Right common carotid artery plus branches (tissue), 1 donor: ENCODE measurements around a stretch of chr12.

DNA sequence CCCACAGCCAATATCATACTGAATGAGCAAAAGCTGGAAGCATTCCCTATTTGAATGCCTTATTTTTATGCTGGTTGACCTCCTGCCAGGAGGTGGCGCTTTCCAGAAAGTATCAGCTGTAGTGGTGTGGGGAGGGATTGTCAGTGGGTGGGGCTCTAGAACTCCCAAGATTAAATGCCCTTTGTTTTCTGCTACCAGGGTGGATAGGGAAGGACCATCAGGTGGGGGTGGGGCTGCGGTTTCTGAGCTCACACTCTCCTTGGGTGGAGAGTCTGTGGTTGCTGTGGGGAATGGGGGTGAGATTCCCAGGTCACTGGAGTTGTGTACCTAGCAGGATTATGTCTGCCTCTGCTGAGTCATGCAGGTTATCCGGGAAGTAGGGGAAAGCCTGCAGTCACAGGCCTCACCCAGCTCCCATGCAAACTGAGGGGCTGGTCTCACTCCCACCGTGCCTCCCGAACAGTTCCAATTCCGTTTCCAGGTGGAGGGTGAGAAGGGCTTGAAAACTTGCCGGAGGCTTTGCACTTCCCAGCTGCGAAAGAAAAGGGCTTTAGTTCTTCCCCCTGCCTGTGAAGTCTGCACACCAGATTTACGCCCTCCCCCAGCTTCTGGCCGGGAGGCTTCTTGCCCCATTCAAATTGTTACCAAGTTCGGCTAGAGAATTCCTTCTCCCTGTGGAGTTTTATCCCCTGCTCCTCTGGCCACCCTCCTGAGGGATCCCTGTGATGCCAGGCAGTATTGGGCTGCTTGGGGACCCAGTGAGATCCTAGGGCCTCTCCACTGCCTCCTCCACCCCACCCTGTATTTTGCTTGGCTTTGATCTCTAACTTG, 68.4 kb downstream of the ALG10B start:
- PRO-cap: no peak

DNA sequence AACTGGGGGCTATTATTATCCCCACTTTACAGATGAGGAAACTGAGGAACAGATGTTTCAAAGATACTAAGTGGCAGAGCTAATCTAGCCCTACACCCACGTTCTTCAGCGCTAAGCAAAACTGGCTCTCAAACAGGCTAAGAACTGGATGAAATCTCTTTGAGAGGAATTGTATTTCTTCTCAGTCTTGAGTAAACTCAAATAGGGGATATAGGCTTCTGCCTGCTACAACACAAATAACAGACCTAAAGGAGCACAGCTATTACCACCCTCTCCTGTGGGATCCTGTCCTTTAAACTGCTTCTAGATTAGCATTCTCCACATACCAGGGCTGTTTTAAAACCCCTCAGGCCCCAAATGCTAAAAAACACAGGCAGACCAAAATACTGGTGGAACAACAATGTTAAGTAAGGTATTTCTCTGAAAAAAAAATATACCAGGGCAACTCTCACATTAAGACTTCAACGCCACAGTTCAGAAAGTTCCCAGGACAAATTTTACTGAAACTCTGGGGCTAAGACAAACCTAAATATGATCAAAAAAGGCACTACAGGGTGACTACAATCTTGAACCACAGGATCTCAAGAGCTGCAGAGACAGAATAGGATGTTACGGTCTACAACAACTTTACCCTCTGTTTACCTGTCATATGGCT, 7.4 kb downstream of the CPNE8 start:
- PRO-cap: no peak

DNA sequence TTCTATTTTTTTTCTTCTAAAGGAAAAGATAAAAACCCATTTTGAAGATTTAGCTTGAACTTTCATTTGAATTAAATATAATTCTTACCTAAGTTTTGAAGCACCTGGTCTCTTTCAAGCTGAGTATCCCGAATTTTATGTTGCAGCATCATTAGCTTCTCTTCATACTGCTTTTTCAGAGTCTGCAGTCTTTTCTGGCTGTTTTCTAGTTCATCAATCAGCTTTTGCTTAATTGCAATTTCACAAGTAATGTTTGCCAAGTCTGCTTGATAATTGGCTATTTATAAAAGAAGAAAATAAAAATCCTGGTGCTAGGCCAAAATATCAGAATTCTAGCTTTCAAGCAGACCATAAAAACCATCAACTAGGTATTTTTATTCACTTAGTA, 102.1 kb downstream of the KIF21A start:
- PRO-cap: no peak

DNA sequence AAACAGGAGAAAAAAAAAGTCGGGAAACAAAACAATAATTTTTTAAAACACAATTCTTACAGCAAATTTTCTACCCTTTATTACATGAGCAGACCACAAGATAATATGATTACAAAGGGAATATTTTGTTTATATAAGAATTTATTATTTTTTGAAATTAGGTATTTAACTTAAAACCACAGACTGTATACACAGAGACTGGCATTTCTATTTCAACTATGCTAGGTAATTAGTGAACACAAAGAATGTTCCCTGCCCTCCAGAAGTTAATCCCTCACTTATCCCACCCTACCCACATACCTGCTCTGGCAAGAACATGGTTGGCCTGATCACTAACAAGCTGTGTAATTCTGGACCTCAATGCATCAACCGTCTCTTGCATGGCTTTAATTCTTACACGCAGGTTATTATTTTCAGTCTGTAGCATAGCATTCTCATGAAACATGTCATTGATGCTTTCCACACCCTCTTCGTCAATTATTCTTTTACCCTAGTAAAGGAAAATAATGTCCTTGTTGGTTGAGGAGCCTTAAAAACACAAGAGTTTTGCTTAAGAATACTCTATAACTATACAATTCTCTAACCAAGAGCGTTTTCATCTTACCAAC, 85.9 kb downstream of the KIF21A start:
- PRO-cap: no peak

- PRO-cap: no peak
Observed at GRCh38 chr12:39443765-39443927, 726 bp upstream of the KIF21A start.

- PRO-cap: no peak
Observed at GRCh38 chr12:39628764-39629251, 2.8 kb downstream of the C12orf40 start.

DNA sequence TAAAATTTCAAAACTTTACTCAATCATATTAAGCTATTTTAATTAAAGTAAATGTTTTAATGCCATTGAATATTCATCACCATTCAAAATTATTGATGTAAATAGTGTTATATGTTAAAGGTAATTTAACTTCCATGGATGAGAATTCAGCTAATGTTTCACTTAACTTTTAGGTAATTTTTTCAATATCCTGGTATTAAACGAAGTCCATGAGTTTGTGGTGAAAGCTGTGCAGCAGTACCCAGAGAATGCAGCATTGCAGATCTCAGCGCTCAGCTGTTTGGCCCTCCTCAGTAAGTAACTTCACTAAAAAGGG, 24.8 kb downstream of the LRRK2 start:
- PRO-cap: no peak

- PRO-cap: no peak
Observed at GRCh38 chr12:41563532-41563756, 375.3 kb downstream of the PDZRN4 start.

DNA sequence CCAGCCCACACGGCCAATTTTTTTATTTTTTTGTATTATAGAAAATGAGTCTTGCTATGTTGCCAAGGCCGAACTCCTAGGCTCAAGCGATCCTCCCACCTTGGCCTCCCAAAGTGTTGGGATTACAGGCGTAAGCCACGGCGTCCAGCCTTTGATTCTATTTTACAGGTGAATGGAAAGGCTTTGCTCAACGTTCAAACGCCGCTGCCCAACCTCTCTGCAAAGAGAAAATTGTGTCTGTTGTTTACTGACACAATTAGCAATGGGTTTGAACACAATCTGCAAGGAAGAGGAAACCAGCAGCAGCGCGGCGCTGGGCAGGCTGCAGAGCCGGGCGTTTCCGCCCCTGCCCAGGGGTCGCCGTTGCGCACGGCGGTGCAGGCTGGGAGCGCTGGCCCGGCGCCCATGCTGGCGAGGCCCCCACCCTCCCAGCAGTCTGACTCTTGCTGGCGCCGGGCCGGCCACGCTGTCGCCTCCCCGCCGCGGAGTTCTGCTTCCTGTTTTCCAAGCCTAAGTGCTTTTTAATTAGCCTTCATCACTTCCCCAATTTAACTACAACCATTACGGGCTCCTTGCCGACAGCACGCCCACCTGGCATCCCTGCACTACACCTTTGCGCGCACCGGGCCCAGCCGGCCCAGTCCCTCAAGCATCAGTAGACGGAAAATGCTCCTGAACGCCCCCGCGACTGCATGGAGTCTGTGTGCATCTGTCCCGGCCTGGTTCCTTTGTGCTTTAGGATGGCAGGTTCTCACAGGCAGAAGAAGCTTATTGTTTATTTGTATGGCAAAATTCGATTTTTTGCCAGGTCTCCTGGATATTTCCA, 212.2 kb downstream of the GXYLT1 start:
- PRO-cap: unidirectional peak, minus-strand start at position 348 of the sequence

DNA sequence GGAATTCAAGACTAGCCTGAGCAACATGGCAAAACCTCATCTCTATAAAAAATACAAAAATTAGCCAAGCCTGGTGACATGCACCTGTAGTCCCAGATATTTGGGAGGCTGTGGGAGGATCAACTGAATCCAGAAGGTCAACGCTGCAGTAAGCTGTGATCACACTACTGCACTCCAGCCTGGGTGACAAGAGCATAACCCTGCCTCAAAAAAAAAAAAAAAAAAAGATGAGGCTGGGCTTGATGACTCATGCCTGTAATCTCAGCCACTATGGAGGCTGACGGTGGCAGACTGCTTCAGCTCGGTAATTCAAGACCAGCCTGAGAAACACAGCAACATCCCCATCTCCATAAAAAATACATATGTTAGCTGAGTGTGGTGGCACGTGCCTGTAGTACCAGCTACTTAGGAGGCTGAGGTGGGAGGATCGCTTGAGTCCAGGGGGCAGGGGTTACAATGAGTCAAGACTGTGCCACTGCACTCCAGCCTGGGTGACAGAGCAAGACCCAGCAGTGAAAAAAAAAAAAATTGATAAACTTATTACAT, 50.5 kb downstream of the GXYLT1 start:
- PRO-cap: no peak

- PRO-cap: no peak
Observed at GRCh38 chr12:42173906-42174692, 29.4 kb upstream of the GXYLT1 start.

DNA sequence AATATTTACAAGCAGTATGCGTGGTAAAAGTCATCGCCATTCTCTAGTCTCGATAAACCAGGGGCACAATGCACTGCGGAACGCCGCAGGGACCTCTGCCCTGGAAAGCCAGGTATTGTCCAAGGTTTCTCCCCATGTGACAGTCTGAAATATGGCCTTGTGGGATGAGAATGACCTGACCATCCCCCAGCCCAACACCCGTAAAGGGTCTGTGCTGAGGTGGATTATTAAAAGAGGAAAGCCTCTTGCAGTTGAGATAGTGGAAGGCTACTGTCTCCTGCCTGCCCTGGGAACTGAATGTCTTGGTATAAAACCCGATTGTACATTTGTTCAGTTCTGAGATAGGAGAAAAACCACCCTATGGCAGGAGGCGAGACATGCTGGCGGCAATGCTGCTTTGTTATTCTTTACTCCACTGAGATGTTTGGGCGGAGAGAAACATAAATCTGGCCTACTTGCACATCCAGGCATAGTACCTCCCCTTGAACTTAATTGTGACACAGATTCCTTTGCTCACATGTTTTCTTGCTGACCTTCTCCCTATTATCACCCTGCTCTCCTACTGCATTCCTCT, 62.1 kb downstream of the PPHLN1 start:
- PRO-cap: no peak

- PRO-cap: no peak
Observed at GRCh38 chr12:42464702-42465396, 124.7 kb downstream of the PRICKLE1 start.

GRCh38 chr12:42588470-42589468, 777 bp downstream of the PRICKLE1 start:
- PRO-cap: no peak

DNA sequence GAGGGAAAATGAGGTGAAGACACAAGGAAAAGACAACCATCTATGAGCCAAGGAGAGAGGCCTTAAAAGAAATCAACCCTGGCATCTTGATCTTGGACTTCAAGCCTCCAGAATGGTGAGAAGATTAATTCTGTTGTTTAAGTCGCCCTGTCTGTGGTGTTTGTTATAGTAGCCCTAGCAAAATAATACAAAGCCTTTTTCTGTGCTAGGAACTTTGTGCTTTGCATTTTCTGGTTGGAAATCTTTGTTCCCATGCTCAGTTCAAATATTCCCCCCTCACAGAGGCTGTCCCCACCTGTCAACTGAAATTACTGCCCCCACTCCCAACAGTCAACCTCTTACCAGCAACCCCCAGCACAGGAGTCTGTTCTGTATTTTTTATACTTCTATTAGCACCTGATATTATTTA, 62.9 kb upstream of the PRICKLE1 start:
- PRO-cap: no peak

DNA sequence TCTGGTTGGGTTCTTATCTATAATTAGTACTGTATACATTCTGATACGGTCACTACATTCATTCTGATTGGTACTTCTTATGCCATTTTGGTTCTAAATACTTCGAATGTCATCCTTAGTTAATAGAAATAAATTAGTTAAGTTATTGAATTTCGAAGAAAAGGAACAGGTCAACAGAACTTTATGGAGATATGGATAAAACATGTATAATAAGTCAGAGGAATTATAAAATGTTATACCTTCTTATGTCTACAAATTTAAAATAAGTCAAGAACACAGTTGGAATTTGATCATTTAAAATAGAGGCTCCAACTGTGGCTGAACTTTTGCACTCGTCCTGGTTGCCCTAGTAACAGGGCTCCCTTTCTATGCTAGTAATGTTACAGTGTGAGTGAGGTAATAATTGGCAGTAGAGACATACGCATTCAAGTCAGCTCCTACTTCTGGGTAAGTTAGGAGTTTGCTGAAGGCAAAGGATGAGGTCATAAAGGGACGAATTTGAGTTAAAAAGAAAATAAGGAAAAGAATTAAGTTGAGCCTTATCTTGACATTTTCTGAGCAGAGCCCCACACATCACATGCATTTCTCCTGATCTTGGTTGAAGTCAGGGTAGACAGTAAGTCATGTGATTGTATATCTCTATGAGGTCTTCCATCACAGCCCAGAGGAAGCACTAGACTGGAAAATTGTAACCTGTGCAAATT, 129.0 kb downstream of the TMEM117 start:
- PRO-cap: no peak

DNA sequence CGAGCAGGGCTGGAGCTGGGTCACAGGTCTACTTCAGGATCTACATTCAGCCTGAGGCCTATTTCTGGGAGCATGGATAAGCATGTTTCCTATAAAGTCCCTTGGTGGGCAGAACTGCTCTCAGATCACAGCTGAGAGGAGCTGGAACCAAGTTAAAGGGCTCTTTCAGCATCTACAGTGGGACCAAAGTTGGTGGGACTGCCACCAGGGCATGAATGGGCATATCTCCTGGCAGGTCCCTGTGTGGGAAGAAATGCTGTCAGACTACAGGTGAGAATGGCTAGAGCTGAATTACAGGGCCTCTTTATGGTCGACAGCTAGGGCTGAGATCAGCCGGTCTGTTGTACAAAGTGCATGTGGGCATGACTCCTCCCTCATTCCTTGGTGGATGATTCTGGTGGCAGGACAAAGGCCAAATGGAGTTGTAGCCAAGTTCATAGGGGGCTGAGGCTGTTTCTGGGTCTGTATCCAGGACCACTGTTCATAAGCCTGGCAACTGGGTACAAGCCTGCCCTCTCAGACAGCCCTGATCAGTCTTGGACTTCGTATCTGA, 460.6 kb downstream of the TMEM117 start:
- PRO-cap: no peak

- PRO-cap: no peak
Observed at GRCh38 chr12:45235727-45236095, 19.8 kb downstream of the ANO6 start.

GRCh38 chr12:45407165-45407958, 191.5 kb downstream of the ANO6 start:
- PRO-cap: no peak

DNA sequence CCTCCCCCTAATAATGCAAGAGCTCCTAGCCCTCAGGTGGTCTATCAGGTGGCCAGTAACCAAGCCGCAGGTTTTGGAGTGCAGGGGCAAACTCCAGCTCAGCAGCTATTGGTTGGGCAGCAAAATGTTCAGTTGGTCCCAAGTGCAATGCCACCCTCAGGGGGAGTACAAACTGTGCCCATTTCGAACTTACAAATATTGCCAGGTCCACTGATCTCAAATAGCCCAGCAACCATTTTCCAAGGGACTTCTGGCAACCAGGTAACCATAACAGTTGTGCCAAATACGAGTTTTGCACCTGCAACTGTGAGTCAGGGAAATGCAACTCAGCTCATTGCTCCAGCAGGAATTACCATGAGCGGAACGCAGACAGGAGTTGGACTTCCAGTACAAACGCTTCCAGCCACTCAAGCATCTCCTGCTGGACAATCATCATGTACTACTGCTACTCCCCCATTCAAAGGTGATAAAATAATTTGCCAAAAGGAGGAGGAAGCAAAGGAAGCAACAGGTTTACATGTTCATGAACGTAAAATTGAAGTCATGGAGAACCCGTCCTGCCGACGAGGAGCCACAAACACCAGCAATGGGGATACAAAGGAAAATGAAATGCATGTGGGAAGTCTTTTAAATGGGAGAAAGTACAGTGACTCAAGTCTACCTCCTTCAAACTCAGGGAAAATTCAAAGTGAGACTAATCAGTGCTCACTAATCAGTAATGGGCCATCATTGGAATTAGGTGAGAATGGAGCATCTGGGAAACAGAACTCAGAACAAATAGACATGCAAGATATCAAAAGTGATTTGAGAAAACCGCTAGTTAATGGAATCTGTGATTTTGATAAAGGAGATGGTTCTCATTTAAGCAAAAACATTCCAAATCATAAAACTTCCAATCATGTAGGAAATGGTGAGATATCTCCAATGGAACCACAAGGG, 122.1 kb downstream of the ARID2 start:
- PRO-cap: no peak